T47D (cell line): Measurements from ENCODE around the genes EMILIN3, L3MBTL1 and JPH2.

DNA sequence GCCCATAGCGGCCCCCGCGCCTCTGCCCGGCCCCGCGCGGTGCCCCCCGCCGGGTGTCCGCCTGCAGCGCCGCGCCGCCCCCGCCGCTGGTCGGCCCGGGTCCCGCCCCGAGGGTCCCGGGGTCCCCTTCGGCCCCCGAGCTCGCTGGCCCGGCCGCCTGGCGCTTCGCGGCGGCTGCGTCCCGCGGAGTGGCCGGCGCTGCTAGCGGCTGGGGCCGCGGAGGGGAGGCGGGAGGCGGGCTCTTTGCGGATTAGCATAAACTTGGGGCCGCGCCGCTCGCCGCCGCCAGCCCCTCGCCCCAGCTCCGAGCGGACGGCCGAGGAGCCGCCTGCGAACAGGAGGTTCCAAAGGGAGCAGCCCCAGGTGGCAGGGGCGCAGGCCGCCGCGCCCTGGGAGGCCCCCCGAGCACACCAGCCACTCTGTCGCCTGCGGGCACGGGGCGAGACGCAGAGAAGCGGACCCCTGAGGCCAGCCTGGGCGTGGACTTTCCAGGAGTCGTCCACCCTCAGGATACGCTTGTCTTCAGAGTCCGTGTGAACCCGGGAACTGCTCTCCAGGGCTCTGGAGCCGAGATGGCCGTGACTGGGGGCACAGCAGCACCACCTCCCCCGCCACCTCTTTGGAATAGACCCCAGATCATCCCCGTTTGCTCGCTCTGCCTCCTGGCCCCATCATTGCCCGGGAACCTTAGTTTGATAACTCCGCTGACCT lies at the start of gene EMILIN3:
Gene EMILIN3 (minus strand): TSS at position 190 of the 711 bp plus-strand sequence.
- RRBS, result 51% methylated on average over 20 of the region's 77 CpGs

DNA sequence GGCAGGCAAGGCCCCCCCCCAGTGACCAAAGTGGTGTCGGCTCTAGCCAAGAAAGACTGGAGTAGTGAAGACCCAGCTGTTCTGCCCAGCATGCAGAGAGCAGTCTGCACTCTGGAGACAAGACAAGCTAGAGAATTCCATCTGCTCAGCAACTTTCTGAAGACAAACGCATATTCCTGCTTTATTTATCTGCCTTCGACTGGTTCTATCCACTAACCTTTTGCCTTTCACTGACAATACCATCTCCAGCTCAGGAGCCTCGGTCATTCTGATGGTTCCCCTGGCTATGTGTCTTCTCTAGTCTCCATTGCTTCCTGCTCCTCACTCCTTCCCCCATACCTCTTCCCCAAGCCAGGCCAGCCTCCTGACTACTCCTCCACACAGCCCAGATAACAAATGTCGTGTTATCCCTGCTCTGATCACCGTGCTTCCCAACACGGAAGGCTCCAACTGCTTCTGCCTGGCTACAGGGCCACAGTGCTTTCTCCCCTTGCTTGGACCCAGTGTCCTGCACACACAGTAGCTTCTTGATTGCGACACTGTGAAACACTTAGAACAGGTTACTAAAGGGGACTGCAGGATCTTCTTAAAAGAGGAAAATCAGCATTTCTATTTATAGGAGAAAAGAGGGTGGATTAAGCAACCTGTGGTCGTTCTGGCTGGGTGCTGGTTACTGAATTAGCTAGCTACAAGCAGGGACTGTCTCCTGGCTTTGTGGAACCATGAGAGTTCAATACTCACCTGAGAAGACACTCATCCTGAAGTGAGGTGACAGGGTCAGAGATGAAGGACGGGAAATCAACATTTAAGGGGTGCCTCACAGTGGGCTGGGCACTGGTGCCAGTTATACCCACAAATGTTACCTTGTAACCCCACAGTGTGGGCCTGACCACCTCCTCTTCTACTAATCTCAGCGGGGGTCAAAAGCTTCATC lies 86.9 kb upstream of the EMILIN3 start:
- RRBS, result no CpG with 5 or more reads among the region's 11 CpGs

DNA sequence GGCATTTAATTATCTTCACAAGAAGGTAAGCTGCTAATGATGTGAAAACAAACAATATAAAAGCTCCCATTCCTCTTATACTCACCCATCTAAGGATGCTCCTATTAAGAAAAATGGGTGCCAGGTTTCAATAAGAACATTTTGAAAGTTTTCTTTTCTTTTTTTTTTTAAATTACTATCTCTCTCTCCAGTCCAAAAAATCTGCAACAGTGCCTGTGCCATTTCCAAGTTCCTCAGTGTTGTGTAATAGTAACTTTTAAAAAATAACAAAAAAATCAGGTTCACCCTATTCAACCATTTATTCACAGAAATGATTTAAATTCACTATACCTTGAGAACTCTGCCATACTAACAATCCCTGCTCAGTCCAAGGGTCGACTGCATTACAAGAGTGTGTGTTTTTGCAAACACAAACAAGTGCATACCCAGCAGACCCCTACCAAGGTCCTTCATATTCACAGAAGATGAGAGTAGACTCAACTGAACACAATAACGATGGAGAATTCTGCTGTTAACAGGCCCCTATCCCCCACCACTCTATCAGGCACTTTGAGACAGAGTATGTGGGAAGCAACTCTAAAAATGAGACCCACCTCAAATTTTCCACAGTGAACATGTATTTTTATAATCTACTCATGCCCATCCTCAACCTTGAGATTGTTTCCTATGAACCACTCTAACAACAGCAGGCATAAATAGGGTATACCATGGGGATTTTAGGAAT lies 60.8 kb downstream of the CHD6 start:
- RRBS, result no CpG with 5 or more reads among the region's 2 CpGs

- RRBS, result no CpG with 5 or more reads among the region's 4 CpGs
These were observed 16.0 kb downstream of the CHD6 start for GRCh38 chr20:41602062-41602779.

- RRBS, result 2% methylated on average over 30 of the region's 64 CpGs
These were observed at the start of gene L3MBTL1 for GRCh38 chr20:43507543-43508089. L3MBTL1 (plus strand) TSS chr20:43507697.

DNA sequence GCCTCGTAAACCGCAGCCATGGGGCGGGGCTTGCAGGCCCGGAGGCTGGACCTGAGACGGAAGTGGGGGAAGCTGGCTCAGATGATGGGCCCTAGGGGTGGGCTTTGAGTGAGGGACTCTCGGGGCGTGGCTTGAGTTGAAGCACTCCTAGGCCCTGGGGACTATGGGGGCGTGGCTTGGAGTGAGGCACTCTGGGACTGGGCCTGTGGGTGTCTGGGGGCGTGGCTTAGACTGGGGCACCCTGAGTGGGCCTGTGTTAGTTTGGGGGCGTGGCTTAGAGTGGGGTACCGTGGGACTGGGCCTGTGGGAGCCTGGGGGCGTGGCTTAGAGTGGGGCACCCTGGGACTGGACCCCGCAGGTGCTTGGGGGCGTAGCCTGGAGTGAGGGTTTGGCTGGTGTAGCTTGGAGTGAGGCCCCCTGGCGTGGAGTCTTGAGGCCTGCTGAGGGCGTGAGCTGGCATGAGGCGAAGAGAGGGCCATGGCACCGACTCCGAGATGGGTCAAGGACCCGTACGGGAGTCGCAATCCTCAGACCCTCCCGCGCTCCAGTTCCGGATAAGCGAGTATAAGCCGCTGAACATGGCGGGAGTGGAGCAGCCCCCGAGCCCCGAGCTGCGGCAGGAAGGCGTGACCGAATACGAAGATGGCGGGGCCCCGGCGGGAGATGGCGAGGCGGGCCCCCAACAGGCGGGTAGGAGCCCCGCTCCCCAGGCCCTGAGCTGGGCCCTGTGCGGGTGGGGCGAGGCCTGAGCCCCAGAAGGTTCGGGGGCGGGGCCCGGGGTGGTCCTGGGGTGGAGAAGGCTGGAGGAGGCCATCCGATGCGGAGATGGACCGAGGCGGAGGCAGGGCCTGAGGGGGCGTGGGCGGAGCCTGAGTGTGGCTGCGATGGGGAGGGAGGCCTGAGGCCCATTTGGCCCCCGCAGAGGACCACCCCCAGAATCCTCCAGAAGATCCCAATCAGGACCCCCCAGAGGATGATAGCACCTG lies 6.9 kb downstream of the L3MBTL1 start:
- RRBS, result 30% methylated on average over 13 of the region's 54 CpGs

DNA sequence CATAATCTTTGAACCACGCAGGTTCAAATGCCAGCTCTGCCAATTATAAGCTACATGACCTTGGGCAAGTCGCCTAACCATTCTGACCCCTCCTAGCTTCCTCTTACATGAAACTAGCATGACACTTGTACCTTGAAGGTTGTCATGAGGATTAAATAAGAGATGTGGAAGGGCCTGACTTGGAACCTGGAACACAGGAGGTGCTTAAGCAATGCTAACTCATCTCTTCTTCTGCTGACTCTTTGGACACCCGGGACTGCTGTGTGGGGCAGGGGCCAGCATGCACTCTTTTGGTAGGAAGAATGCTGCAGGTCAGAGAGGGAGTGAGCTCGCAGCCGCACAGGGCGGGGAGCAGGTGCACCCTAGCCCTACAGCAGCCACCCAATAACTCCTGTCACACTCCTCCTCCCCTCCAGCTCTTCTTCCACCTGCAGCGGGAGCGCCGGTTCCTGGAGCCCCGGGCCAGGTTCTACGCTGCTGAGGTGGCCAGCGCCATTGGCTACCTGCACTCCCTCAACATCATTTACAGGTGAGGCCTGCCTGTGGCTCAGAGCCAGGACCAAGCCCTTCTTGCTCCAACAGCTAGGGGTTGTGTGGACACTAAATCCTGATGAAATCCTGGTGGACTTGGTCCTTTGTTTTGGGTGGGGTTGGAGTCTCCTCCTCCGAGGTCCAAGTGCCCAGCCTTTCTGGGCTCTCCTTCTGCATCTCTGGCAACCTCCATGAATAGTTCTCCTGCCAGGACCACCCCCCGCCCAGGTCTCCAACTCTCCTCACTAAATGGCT lies 11.6 kb downstream of the SGK2 start:
- RRBS, result no CpG with 5 or more reads among the region's 14 CpGs

DNA sequence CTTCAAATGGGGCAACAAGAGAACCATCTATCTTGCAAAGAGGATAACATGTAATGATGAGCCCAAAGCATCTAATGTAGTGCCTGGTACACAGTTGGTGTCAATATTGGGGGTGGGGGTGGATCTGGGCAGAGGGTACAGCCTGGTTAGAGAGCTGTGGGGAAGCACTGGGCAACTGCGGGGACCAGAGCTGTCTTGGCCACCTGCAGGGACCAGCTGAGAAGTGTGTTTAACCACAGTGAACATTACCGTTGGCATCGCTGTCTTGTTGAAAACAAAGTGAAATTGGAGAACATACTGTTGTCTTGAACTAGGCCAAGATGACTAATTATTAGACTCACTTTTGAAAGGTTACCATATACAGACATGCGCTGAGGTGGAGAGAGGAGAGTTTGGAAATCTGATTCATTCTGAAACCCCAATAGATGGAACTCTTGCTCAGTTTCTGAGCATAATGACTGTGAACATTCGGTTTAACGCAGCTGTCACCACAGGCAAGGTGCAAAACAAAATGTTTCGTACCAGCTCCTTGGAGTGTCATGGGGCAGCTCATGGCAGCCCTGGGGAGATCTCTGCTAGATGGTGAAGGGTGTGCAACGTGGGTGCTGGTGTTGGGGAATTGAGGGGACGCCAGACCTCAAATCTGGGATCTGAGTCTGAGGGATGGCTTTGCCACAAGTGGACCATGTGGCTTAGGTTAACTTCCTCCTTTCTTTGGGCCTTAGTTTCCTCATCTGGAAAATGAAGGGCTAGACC lies 24.4 kb upstream of the GTSF1L start:
- RRBS, result no CpG with 5 or more reads among the region's 9 CpGs

DNA sequence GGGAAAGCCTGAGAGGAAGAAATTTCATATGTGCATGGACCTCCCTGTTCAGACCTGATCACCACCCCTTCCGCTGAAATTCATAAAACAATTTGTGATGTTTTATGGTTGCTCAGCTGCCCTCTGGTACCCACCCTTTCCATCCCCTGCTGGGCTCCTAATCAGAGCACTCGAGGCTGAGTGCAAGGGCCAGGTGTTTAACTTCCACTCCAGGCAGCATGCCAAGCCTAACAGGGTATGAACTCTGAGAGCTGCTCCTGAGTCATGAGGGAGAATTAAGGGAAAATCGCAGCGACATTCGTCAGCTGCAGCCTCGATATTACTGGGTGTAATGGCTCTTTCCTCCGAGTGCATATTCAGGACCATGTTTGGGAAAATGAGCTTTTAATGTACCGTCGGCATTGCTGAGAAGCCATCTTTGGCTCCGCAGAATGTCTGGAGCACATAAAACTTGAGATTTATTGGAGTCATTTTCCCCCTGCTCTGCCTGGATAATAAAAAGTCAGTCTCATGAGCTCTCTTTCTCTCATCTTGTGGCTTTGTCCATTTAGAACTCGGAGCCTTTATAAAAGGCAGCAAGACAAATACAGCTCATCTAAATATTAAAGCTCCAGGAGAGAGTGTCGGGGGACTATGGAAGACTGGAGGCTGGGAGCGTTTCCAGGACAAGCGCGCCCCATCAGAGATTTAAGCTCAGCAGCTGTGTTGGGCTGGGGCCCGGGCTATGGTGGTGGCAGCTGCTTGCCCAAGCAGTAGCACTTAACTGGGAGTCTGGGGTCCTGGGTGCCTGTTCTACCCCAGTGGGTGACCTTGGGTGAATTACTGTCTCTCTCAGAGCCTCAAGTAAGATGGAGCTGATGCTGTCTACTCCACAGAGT lies 103.7 kb downstream of the TOX2 start:
- RRBS, result no CpG with 5 or more reads among the region's 16 CpGs

- RRBS, result 14% methylated on average over 1 of the region's 10 CpGs
These were observed 124.1 kb downstream of the TOX2 start for GRCh38 chr20:44038850-44039108.

- RRBS, result 21% methylated on average over 3 of the region's 12 CpGs
These were observed 44.6 kb downstream of the JPH2 start for GRCh38 chr20:44142332-44142766.

DNA sequence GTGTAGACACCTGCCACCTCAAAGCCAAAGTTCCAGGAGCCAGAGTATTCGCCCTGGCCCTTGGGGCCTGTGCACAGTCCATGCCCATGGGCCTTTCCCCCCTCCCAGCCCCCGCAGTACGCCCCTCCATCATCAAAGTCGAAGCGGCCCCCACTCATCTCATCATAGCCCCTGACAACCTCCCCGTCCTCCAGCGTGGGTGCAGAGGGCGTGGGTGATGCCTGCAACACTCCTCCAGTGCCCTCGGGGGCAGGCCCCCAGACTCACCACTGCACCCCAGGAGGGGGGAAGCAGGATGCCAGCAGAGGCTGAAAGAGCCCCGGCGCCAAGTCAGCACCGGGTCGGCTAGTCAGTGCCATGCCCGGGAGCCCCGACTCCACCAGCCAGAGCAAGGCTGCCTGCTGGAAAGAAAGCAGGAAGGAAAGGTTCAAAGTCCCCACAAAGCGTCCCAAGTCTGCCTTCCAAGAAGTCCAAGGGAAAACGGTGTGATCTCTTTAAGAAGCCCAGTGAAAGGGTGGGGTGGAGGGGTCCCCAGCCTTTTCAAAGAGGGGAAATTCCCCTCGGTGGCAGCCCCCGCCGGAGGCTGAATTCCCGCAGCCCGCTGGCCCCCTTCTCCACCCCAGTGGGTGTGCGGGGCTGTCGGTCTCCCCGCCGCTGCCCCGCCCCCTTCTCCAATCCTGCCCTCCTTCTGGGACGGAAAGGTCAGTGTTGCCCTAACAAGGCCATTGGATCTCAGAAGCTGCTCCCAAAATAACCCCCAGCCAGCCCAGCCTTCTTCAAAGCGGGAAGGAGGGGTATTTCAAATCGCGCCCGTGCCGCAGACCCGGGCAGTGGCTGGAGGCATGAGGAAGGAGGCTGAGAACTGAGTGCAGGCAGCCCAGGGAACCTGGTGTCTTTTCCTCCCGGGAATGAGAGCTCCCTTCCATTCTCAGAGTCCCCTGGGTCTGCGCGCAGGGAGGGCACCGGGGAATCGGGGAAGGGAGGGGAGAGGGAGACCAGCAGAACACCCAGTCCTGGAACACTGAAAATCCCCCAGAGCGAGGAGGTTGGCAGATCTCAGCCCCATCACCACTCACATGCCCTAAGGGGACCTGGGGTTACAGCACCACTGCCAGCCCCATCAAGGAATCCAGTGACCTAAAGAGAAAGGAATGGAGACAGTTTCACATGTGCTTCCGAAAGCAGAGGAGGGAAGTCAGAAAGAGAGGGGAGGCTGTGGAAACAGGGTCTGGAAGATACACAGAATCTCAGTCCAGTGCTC lies at the start of gene JPH2:
Gene JPH2 (minus strand): TSS at position 641 of the 1,261 bp plus-strand sequence.
- RRBS, result 2% methylated on average over 5 of the region's 41 CpGs

- RRBS, result no CpG with 5 or more reads among the region's 3 CpGs
These were observed 3.3 kb downstream of the OSER1 start for GRCh38 chr20:44207163-44207765.

DNA sequence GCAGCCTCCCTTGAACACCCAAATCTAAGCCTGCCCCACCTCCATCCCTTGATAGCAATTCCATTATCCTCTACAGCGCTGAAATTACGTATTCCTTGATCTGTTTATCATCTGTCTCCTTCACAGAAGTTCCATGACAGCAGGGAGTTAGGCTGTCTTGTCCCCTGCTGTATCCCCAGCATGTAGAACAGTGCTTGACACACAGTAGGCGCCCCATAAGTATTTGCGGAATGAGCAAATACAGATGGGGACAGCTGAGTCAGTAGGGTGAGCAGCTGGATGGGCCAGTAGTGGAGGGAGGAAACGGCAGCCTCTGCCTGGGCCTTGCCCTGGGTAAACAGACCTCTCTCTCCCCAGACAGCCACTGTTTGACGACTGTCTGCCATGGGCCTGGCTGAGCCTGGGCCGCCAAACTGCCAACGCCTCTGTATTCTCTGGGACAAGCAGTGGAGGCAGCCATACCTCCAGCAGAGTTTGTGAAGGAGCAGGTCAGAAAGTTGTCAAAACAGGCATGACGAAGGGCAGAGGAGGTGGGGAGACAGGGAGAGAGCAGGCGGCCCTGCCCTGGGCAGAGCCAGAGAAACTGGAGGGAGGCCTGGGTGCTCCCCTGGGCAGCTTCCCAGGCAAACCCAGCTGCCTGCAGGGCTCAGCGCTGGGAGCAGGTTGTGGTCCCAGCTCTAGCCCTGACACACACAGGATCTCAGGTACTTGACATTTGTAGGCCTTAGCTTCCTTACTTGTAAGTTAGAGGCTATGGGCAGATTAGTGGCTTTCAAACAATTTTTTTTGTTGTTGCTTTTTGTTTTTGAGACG lies 15.2 kb downstream of the HNF4A start:
- RRBS, result no CpG with 5 or more reads among the region's 12 CpGs

DNA sequence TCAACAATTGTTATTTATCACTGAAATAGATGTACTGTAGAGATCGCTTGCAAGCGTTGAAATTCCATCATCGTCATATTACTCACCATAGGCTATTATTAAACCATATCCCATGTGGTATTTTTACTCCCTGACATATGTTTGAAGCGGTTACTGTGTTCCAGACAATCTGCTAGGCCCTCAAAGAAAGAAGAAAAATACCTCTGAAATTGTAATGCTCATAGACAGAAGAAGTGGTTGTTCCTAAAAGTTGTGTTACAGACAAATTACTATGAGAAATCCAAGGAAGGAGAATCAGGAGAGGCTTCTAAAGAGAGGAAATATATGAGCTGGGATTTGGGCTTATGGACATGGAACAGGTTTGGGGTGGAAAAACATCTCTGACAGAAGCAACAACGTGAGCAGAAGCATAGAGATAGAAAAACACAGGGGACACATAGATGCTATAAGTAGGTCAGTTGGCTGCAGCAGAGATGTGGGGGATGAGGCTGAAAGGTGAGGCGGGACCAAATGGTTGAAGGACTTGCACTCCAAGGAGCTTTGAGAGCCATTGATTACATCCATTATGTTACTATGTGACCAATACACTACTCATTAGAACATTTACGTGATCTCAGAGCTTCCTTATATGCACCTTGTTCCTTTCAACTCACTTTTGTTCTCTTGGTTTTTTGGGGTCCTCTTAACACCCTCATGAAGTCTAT lies 48.1 kb upstream of the TTPAL start:
- RRBS, result no CpG with 5 or more reads among the region's 7 CpGs

DNA sequence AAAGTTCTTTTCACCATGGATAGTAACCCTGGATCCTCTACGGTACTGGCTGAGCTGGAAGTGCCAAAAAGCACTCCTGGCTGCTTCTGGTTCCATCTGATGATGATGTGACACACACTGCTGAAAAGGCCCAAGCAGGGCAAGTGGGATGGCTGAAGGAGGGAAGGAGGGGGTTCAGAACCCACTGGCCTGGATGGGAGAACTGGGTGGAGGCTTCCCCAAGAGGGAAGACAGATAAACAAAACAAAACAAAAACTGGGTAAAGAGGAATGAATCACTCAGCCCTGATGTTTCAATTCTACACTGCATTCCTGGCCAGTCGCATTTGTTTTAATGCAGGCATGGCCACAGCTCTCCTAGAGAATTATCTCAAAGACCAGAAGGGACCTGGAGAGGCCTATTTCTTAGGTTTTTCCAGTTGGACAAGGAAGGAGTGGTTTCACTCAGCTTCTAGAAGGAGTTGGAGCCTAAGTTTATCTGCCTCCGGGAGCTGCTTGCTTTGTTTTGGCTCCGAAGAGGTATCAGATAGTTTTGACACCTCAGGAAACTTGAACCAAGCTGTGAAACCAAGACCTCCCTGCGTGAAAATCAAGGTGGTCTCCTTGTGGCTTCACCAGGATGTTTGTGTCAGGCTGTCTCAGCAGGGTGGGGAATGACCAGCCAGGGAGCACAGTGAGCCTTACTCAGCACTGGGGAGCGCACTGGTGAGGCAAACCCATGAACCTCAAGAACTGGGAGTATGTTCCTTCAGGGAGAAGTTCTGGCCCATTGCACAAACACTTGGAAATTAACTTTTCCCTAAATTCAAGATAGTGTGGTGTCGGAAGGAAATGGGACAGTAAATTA lies 16.1 kb downstream of the TTPAL start:
- RRBS, result no CpG with 5 or more reads among the region's 7 CpGs

DNA sequence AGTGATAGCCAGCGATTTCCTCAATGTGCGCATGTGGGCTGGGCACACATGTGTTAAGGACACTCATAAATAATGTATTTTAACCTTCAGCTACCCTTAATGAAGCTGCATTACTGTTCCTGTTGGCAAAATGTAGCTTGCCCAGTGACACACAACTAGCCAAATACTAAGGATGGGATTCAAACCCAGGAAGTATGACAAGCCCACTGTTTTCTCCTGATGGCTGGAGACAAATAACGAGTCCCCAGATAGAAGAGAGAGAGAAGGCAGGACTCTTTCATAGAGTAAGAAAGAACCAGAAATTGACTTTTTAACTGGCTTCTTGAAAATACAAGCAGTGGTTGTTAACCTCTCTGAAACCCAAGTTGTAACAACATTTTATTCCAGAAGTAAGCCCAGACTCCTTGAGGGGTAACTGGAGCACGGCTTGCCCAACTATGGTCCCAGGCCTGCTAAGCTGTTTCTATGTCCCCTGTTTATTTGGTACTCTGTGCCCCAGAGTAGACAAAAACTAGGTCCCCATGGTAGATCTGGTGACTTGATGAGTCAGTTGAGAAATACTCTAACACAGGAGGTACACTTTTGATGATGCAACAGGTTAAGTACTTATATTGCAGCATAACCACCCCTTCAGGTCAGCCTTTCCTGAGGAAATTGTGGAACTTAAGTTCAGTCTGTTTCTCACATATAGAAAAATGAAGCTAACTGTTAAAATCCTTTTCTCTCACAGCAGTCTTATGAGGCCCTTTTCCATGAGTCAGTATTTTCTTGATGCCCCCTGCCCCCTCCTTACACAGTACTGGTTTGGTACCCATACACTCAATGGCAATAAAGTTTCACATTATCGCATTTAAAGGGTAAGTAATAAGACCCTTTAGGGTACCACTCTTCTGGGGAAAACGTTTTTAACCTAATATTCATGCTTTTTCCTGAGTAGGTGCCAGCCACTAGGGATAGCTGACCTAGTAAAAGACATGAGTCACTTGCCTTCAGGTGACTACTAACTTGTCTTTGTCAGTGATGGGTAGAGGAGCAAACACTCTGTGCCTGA lies 19.5 kb downstream of the TTPAL start:
- RRBS, result no CpG with 5 or more reads among the region's 6 CpGs

DNA sequence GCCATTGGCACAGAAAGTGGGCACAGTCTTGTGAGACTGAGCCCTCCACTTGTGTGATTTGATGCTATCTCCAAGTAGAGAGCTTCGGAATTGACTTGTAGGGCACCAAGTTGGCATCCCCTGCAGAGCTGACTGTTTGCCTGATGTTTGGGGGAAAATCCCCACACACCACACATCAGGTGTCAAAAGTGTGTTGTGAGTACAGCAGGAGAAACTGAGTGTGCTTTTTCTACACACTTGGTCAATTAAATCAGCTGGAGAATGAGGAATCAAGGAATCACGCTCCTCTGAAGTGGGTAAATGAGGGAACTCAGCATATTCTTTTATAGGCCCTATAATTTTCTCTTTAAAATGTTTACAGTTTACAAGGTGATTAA lies 962 bp downstream of the SERINC3 start:
- RRBS, result no CpG with 5 or more reads among the region's 2 CpGs

DNA sequence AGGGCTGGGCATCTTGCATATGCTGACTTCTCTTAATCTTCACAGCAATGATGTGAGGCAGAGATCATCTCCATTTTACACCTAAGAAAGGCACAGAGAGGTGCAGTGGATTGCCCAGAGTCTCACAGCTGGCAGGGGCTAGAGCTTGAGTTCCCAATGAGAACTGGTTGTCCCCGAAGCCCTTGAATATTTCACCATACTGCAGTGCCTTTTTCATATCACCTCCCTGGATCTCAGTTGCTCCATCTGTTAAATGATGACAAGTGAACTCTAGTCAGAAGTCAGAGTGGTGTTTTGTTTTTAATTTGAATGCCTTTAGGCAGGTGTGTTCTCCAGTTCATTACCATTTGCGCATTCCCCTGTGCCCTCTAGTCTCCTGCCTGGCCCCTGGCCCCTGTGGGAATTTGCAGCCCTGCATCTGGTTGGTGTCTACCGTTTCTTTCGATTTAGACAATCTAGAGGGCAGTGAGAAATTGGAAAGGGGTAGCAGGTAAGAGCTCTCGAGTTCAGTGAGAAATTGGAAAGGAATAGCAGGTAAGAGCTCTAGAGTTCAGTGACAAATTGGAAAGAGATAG lies 3.1 kb downstream of the PKIG start:
- RRBS, result no CpG with 5 or more reads among the region's 5 CpGs

DNA sequence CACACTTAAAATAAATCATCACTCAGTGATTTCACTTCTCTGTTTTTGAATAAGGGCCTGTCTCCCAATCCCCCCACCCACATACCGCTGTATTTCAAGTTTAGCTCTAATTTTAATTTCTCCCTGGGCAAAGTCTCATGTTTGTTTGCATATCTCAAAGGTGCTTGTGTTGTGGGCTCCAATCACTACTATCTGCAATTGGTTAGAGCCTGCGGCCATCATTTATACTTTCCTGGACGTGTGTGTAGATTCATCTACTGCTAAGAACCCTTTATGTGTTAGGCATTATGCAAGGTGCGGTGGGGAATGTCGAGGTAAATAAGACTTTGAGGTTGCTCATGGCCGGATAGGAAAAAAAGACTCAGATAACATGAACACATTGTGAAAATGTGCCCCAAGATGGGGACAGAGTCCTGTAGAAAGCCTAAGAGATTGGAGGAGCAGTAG lies 5.3 kb downstream of the PKIG start:
- RRBS, result no CpG with 5 or more reads among the region's 6 CpGs